Peritoneum (tissue), 1 donor: ENCODE results near the gene SMIM24.

DNA sequence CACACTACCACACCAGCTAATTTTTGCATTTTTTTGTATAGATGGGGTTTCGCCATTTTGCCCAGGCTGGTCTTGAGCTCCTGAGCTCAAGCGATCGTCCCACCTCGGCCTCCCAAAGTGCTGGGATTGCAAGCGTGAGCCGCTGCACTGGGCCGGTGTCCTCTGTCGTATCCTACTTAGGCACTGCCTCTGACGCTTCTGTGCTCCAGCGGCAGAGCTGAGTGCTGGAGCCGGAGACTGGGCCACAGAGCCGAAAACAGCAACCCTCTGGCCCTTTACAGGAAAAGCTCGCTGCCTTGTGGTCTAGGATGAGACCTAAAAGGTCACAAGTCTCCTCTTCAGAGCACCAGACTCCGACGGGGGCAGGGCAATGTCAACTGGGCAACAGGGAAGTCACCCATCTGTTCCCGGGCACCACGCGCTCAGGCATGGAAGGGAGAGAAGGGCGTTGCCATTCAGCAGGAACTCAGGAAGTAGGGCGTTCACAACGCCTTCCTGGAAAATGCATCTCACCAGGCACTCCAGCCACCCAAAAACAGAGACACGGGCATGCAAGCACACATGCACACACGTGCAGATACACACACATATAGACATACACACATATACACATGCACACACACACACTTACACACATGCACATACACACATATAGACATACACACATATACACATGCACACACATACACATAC is 91.7 kb downstream of the GADD45B start:
- PRO-cap: no peak

GRCh38 chr19:2578041-2578717 is 102.3 kb downstream of the GADD45B start:
- PRO-cap: no peak

GRCh38 chr19:2694149-2694963 is 8.1 kb downstream of the GNG7 start:
- PRO-cap: no peak

- PRO-cap: no peak
These were observed 7.8 kb downstream of the SGTA start for GRCh38 chr19:2775105-2775901.

- PRO-cap: no peak
These were observed 356 bp downstream of the TLE6 start for GRCh38 chr19:2977786-2978053.

DNA sequence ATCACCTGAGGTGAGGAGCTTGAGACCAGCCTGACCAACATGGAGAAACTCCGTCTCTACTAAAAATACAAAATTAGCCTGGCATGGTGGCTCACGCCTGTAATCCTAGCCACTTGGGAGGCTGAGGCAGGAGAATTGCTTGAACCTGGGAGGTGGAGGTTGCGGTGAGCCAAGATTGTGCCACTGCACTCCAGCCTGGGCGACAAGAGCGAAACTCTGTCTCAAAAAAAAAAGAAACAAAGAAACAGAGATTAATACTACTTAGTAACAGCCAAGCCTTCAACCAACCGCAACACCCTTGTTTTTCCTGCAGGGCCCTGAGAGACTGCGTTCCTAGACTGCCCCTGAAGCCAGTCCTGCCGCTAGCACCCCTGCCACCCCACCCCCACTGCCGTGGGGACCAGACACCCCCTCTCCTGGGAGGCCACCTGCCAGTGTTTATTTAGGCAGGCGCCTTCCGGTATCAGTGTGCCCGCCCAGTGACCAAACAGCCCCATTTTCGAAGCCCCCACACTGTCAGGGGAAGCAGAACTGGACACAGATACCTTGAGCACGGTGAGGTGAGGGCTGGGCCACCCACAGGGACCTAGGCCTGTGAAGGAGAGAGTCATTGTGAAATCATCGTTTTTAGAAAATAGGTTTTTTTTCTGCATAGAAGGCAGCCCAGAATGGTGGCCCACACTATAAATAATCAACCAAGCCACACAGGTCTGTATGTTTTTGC is 3.3 kb upstream of the TLE5 start:
- PRO-cap: no peak

GRCh38 chr19:3107789-3108310 is 13.7 kb downstream of the GNA11 start:
- PRO-cap: no peak

- PRO-cap: unidirectional peak, minus-strand start at chr19:3141963
These were observed 6.2 kb downstream of the GNA15 start for GRCh38 chr19:3141766-3142766.

GRCh38 chr19:3203631-3204459 is 18.1 kb downstream of the NCLN start:
- PRO-cap: no peak

- PRO-cap: no peak
These were observed 15.8 kb upstream of the CELF5 start for GRCh38 chr19:3208644-3209025.

DNA sequence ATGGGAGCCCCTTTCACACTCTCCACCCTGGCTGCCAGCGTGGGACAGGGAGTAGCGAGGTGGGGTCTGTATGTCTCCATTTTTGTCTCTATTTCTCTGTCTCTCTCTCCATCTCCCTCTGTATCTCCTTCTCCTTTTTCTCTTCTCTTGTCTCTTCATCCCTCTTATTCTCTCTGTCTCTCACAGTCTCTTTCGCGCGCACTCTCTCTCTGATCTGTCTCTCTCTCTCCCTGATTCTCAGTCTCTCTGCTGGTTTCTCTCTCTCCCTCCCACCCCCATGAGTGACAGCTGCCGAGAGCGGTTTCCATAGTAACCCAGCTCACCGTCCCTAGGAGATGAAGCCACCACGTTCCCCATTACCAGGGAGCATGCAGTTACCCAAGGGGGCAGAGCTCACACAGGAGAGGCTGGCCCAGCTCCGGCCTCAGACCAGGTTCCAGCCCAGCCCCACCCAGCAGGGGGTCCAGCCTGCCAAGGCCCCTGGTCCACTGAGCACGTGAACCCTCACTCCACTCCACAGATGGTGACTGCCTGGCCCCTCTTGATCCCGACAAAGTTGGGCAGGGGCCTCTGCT is 50.4 kb downstream of the CELF5 start:
- PRO-cap: no peak

DNA sequence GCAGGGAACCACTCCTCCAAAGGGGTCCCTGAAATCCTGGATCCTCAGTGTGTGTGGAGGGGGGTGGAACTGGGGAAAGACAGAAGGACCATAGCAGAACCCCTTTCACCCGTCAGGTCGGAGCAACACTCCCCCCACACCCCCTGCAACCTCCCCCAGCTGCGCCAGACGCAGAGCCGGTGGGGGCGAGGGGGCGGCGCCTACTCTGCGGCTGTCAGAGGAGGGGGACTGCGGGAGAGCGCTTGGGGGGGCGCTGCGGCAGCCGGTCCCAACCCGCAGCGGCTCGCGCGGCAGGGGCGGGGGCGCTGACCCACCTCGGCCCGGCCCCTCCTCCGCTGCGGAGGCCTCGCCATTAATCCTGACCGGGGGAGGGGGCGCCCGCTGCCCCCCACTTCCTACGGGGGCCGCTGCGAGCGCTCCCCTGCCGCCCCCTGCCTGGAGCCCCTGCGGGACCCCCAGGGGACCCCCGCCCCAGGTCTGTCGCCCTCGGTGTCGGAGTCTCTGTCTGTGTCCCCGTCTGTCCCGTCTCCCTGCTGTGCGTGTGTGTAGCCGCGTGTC is 8.0 kb upstream of the NFIC start:
- PRO-cap: no peak

GRCh38 chr19:3367064-3367954 is 926 bp downstream of the NFIC start:
- PRO-cap: bidirectional peak, plus-strand start at chr19:3367354, minus-strand start at chr19:3367172

- PRO-cap: no peak
These were observed 17.0 kb downstream of the NFIC start for GRCh38 chr19:3383291-3383831.

DNA sequence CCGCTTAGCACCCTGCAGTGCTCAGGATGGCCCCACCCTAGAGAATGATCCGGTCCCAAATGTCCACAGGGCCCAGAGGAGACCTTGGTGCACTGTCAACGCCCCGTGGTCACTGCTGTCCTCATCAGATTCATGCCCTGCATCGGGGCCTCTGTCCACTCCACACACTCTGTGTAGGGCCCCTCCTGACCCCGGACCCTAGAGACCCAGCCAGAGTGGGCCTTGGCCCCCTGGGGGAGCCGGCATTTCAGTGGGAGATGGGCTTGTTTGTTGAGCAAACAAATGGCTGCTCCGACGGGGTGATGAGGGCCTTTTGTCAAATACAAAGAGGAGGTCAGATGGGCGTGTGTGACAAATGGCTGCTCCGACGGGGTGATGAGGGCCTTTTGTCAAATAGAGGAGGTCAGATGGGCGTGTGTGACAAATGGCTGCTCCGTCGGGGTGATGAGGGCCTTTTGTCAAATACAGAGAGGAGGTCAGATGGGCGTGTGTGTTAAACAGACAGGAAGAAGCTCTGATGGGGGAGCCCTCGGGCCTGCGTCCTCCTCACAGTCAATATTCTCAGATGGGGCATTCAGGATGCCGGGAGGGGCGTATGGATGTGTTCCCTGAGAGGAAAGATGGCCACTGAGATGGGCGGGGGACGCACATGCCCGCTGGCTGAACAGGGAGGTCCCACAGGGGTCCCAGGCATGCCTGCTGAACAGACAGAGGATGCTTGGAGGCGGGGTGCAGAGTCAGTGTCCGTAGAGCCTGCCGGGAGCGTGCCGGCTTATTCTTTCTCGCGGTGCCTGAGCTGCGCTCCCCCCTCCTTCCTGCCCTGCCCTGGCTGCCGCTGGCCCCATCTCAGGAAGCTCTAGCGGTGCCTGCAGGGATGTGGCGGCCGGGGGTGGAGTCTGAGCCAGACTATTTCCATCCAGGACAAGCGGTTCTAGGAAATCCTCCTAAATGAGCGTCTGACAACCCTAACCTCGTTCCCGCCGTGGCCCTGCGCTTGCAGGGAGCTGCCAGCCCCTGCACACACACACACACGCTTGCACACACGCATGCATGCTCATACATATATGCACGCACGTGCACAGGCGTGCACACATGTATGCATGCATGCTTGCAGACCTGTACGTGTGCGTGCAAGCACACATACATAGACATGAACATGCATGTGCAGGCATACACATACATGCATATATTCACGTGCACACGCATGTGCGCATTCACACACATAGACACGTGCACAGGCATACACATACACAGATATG is 36.1 kb downstream of the SMIM24 start:
- PRO-cap: no peak

GRCh38 chr19:3459279-3460081 is 20.8 kb downstream of the SMIM24 start:
- PRO-cap: no peak

- PRO-cap: no peak
These were observed at the start of gene SMIM24 for GRCh38 chr19:3480368-3481305. TSS of gene SMIM24 (minus strand) at chr19:3480525.

GRCh38 chr19:3516608-3517460 is 10.7 kb downstream of the FZR1 start:
- PRO-cap: no peak

- PRO-cap: no peak
These were observed 10.0 kb upstream of the TEKTIP1 start for GRCh38 chr19:3528856-3529554.

- PRO-cap: no peak
These were observed 1.8 kb upstream of the TEKTIP1 start for GRCh38 chr19:3537047-3537775.